UCH-1 (cell line): ENCODE results near the gene ZNF592.

GRCh38 chr15:83704140-83704601, 50.2 kb downstream of the ADAMTSL3 start:
- RRBS, result no CpG with 5 or more reads among the region's 3 CpGs

DNA sequence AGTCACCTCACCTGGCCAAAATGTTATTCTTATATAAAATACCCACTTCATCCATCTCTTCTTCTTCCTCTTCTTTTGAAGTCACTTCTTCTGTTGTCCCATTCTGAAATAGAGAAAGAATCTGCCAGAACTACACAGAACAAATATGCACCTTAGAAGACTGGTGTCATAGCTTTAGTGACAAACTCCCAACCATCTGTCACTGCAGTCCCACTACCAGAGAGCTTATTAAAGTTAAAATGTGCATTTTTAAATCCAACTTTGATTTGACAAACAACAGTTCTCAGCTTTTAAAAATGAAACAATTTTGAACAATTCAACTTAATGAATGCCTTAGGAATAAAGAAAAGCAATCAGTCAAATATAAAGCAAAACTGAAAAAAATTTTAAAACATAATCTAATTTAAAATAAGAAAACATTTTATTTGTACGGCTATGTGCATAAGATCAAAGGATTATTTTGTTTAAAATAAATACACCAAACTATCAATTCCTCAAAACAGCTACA, 54.6 kb upstream of the ZSCAN2 start:
- RRBS, result no CpG with 5 or more reads among the region's 1 CpG

GRCh38 chr15:84634686-84635030, 19.4 kb downstream of the WDR73 start:
- RRBS, result no CpG with 5 or more reads among the region's 5 CpGs

DNA sequence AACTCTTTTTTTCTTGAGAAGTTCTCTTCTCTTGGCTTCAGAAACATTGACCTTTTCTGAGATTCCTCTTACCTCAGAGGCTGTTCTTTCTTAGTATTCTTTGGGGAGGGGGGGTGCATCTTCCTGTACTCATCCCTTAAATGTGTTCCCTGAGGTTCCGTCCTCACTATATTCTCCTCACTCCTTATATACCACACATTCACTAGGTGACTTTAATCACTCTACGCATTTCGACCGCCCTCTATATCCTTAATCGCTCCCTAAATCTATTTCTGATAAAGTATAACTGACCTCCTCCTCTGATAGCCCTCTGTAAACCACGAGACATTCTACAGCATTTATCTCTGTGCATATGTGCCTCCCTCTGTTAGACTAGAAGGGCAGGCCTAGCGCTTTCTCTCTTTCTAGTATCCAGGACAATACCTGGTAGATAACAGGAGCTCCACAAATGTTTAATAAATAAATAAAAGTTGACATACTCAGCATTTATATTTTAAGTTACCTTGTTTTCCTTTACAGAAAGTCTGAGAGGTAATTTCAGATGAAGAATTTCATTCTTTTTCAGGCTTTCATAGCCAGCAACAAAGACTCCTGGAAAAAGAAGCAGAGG, 1.8 kb downstream of the WDR73 start:
- RRBS, result no CpG with 5 or more reads among the region's 7 CpGs

- RRBS, result no CpG with 5 or more reads among the region's 8 CpGs
Measured at GRCh38 chr15:84735694-84736139, 12.7 kb upstream of the ZNF592 start.

DNA sequence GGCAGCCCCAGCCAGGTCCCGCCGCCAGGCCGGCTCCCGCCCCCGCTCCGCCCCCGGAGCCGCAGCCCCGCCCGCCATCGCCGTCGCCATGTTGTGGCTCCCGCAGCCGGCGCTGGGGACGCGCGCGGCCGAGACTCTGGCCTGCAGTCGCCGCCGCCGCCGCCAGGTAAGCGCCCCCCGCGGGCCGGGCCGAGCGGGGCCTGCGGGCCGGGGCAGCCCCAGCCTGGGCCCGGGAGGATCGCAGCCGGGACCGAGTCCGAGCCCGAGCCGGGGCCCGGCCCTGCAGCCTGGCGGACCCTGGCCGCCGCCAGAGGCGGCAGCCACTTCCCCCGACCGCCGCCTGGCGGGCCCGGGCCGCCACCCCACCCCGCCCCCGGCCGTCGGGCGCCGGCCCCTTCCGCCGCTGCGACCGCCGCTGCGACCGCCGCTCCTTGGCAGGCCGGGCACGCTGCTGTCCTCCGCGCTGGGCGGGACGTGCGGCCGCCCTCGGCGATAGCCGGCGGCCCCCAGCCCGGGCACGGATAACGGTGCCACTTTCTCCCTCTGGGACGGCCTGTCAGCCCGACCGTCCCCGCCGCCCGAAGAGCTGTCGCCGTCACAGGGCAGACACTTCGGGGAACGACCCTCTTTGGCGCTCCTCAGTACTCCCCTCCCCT, at the start of gene ZNF592:
TSS of gene ZNF592 (plus strand) at position 94 of the 656 bp plus-strand sequence.
- RRBS, result 4% methylated on average over 55 of the region's 92 CpGs

DNA sequence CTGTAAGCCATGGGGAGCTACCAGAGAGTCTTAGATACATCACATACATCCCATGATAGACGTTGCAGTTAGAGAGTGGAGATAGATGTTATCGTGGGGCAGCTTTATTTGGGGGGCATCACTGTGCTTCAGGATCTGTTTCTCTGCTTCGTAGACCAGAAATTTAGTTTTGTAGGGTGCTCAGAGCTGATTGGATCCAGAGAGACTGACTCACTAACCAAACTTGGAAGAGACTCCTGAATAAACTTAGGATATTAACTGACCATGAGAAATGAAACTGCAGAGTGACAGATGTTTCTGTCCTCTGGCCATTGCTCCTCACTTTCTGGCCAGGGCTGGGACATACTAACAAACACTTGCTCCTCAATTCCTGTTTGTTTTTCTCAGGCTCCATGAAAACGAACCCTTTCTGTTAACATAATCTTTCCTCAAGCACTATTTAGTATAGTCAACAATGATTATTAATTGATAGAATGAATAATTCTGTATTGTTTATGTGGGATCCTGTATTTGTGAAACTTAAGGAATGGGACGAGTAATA, 4.3 kb downstream of the ZNF592 start:
- RRBS, result no CpG with 5 or more reads among the region's 5 CpGs

DNA sequence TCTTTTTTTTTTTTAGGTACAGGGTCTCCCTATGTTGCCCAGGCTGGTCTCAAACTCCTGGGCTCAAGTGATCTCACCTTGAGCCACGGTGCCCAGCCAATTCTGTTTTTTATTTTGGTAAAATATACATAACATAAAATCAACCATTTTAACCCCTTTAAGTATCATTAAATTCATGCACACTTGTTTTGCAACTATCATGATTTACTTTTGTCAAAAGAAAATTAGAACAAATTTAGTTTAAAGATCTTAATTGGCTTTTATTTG, 22.1 kb downstream of the SLC28A1 start:
- RRBS, result no CpG with 5 or more reads among the region's 1 CpG

DNA sequence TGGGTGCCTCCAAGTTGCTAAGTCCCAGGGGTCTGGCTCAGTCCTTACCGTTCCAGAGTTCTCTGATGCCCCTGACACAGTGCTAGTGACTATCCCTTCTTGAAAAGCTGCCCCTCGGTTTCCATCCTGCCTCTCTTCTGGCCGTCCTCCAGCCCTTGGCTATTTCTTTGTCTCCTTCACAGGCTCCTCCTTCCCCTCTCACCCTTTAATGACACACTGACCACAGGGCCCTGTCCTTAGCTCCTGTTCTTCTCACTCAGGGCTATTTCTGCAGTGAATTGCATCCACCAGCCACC, 31.1 kb downstream of the SLC28A1 start:
- RRBS, result no CpG with 5 or more reads among the region's 3 CpGs

DNA sequence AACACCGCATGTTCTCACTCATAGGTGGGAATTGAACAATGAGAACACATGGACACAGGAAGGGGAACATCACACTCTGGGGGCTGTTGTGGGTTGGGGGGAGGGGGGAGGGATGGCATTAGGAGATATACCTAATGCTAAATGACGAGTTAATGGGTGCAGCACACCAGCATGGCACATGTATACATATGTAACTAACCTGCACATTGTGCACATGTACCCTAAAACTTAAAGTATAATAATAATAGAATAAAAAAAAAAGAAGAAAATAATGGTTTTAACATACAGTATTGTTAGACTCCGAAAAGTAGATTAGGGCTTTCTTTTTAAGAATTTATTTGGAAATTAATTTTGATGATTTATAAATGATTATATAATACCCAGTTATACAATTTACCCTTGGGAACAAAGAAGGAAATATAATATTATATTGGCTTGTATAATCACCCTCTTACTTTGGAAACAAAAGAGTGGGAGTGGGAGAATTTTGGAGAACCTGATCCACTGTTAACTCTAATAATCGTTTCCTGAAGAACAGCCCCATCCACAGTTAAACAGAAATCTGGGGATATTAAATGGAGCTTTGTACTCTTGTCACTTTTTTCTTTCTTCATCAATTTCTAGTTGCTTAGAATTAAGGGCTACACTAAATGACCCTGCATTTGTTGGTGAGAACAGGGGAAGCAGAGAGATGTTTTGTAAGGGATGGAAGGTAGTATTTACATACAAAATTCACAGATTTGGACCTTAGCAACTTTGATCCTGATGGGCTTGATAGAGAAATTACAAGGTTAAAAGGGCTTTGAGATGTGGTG, 31.0 kb downstream of the PDE8A start:
- RRBS, result no CpG with 5 or more reads among the region's 4 CpGs

DNA sequence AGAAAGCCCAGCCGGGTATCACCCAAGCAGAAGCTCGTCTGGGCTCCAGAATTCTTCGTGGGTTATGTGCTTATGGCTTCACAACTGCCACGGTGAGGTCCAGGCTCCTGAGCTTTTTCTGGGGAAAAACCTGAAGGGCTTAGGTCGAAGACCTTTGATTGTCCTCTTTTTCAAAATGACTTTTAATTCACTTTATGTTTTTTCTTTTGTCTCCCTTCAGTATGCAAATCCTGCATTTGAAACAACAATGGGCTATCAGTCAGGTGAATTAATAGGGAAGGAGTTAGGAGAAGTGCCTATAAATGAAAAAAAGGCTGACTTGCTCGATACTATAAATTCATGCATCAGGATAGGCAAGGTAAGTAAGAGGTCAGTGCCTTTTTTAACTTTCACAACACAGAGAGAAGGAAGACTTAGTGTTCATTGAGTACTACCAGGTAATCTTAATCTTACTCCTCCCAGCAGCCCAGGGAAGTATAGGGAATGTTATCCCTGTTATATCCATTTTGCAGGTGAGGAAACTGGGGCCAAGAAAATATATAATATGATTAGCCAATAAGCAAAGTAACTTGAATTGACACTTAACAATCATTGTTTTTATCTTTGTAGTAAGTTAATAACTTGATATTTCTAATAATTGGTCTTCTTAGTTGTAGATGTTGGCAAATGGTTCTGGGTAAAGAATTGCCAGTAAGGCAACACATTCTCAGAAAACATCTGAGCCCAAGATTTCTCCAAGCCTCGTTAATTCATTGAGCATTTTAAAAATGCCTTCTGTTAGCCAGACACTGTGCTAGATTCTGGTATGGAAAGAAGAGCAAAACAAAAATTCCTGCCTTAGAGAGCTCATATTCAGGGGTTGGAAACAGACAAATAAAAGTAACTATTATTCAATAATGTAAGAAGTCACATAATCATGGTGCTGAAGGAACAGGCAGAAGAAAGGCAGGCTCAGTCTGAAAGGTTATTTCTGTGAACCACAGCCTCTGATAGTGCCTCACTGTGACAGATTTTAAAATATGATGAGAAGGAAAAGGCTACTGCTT, 109.5 kb downstream of the PDE8A start:
- RRBS, result no CpG with 5 or more reads among the region's 7 CpGs

DNA sequence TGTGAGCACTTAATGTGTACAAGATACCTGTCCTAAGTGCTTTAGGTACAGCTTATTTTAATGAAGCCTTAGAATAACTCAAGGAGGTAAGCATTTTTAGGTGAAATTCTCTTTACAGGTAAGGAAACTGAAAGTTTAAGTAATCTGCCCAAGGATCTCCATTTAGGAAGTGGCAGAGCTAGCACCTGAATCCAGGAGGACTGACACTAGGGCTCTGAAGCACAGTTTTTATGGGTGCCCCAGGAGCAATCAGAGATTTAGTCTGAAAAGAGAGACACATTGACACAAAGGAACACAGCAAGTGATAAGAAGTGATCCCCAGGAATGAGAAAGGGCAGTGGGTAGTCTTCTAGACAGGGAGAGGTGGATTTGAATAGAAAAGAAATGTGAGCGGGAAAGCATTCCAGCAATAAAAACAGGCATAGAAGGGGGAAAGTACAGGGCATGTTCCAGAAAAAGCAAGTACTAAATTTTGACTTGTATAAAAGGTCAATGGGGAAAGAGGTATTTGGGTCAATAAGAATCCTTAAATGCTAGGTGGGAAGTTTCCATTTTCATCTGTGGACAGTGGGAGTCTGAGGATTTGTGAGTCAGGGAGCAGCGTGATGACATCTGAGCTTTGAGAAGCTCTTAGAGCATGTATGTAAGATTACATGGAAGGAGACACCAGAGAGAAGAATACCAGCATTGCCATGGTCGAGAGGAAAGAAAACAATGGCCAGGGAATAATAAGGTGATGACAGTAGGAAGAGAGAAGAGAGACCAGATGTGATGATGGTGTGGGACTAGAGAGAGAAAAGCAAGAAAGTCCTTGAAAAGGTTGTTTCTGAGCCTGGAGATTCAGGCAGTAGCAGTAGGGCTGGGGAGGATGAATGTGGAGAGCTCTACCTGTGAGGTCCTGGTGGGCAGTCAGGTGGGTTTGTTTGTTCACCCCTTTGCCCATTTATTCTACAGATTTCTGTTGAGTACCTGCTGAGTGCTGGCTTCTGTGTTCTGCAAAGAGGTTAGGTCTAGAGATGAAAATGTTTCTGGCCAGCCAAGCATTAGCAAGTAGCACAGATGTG, 119.7 kb downstream of the PDE8A start:
- RRBS, result no CpG with 5 or more reads among the region's 3 CpGs

- RRBS, result no CpG with 5 or more reads among the region's 19 CpGs
Measured at GRCh38 chr15:85168626-85169155, 187.0 kb downstream of the PDE8A start.

DNA sequence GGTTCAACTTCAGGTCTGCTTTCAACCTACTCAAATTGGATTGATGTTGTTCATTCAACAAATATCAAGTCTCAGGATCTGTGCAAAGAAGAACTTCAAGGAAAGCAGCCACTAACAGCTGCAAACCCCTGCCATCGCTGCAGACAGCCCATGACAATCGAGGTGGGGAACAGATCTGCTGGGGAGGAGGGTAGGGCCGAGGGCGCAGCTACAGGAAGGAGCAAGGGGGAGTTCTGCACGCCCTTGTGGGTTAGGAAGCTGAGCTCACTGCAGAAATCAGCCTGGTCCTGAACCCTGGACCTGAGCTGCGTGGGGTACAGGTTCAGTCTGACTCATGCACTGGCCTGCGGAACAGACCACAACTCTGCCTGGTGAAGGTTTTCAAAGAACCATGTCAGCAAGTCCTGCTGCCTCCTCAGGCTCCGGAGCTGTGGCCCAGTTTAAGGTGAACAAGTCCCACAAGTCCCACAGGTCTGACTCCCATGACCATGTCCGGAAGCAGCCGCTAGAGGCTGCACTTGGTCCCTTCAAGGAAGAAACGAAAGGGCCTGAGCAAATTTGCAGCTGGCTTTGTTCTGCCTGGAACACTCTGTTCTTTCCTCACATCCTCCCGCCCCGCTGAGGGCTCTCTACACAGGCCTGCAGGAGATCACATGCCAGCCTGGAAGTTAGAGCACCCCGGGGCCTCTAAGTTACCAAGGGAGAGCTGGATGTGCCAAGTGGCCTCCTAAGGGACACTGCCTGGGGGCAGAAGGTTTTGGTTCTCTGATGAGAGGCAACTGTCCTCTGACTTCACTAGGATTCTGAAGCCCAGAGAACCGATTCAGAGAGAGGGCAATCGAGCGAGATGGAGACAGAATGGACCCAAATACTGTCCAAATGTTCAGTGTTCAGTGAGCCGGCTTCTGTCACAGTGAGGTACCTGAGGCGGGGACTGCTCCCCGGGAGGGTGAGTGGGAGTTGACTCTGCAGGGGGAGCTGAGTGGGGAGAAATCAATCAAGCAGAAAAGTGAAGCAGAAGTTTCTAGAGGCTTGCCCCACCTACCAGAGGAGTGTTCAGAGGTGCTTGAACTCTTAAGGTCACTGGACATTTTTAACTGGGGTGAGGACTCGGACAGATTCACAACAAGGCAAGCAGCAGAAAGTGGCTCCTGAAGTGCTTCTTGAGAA, 49.2 kb upstream of the AKAP13 start:
- RRBS, result 54% methylated on average over 4 of the region's 21 CpGs

- RRBS, result no CpG with 5 or more reads among the region's 9 CpGs
Measured at GRCh38 chr15:85335436-85335975, 44.9 kb upstream of the AKAP13 start.

DNA sequence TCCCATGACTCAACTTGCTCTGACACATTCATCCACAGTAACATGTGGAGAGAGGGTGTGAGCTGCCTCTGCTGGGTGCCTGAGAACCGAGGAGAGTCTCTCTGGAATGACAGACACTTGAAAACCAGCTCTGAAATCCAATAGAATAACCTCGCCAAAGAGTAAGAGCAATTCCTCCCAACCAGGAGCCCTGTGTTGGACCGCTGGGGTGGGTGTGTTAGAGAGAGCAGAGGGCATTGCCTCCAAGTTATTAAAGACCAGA, 35.8 kb upstream of the AKAP13 start:
- RRBS, result no CpG with 5 or more reads among the region's 3 CpGs

DNA sequence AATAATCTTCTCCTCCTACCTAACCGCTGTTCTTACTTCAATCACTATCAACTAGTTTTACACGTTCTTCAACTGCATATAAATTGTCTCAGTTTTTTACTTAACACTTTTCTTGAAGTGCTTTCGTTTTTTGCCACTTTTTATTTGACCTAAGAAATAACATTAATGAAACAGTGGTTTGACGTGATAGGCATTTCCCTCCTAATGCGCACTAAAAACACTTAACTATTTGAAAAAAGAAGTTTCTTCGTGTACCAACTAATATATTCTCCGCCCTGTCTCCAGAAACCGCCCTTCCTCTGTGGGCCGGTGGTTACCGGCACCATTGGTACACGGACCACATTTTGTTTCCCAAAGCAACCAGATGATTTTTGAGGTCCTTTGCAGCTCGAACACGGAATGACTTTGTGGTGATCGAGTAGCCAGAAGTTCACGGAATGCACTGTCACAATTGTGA, 749 bp upstream of the AKAP13 start:
- RRBS, result no CpG with 5 or more reads among the region's 15 CpGs

DNA sequence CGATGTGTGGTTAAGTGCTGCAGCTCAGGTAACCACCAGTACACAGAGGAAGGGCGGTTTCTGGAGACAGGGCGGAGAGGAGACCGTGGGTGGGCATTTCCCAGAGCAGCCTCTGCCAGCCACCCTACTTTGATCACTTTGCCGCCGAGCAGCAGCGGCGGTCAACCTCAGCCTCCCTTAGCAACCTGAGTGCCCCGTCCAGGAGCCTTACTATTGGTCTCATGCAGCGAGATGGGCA, 252 bp upstream of the AKAP13 start:
- RRBS, result no CpG with 5 or more reads among the region's 10 CpGs

DNA sequence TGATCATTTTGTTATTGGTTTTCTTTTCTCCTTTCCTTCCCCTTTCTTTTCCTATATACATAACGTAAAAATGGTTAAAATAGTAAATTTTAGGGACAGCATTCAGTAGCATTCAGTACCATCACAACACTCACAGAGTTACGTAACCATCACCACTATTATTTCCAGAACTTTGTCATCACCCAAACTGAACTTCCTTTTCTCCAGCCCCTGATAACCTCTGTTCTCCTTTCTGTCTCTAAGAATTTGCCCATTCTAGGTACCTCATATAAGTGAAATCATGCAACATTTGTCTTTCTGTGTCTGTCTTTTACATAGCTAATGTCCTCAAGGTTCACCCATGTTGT, 165.4 kb downstream of the AKAP13 start:
- RRBS, result no CpG with 5 or more reads among the region's 2 CpGs

- RRBS, result no CpG with 5 or more reads among the region's 3 CpGs
Measured at GRCh38 chr15:85620656-85621104, 174.0 kb downstream of the KLHL25 start.